Testis (tissue), 5 donors: ENCODE measurements around a stretch of chr11.

DNA sequence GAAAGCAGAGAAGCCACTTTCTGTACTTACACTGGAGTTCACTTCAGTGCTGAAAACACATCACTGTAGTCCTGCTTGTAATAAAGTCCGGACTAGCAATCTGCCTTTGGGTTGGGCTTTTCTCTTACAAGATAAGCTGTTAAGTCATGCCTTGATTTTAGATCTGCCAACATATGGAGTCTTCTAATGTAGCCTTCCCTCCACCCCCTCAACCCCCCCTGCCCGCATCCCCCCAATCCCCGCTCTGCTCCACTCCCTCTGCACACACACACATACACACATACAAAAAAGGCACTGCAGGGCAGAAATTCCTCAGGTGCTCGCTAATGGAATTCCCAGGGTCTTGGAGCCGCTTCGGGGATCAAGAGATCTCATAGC is 3.4 kb downstream of the CDON start:
- PRO-cap, 3 experiments = no peak in any of the 3 experiments
- RAMPAGE, long total RNA, 2 experiments = no peak in any of the 2 experiments
- RRBS = no CpG with 5 or more reads among the region's 6 CpGs

GRCh38 chr11:126060616-126061464 is 1.8 kb downstream of the CDON start:
- PRO-cap, 3 experiments = no peak in any of the 3 experiments
- RAMPAGE, long total RNA, 2 experiments = no peak in any of the 2 experiments
- RRBS = no CpG with 5 or more reads among the region's 5 CpGs

DNA sequence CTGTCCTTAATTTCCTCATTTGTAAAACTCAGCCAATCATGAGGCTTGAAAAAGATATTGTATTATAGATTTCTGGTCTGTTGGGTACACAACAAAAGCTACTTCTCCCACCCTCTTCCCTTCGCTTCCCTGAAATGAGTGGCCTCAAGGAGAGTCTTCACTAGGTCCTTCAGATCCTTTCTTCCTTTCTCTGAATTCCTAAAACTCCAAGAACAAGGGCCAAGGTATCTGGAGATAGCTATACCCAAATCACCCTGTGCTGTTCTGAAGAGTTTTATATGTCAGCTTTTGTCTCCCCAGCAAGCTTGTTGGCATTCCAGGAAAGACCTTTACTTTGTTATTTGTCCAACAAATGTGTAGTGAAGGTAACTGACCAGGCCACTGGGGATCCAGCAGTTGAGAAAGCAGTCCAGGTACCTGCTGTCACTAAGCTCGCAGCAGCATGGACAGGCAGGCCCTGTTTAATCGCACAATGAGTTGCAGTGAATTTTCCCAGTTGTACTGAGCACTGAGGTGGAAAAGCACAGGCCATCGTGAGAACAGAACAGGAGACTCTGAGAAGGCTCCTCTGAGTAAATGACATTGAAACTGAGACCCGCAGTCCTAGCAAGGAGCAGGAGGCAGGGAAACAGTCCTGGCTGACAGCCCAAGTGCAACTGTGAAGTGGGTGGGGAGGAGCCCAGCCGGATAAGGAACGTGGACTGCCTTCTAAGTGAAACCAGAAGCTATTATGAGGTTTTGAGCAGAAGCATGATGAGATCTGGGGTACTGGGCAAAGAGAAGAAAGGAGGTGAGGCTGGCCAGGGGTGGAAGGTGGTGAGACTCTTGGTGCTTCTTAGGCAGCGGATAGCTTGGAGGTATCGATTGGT is 39.7 kb upstream of the CDON start:
- PRO-cap, 3 experiments = no peak in any of the 3 experiments
- RAMPAGE, long total RNA, 2 experiments = no peak in any of the 2 experiments
- RRBS = no CpG with 5 or more reads among the region's 9 CpGs

DNA sequence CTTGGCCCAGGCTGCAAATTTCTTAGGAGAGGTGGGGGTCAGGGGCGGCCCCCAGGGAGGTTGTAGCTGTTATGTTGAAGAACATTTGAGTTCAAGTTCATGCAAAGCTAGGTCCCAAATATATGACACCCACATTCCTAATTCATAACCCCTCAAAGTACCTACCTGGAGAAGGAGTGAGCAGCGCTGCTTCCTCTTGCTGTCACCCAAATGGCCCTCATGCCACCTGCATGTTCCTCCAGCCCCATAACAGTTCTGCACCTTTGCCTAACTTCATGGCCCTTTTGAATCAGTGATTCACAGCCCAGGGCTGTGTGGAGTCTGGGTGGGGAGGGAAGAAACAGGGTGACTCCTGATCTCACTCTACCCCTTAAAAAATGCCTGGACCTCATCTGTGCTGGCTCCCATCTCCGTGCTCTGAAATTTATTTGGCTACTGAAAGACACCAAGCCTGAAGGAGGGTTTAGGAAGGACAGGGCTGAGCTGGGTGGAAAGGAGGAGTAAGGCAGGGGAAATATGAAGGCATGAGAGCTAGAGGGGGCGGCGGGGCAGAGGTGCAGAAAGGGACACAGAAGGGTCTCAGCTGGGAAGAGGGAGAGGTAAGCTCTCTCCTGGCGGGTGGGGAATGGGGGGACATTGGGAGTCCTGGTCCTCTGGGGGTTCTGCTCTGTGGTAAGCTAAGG is 71.4 kb downstream of the RPUSD4 start:
- PRO-cap, 3 experiments = no peak in any of the 3 experiments
- RAMPAGE, long total RNA, 2 experiments = no peak in any of the 2 experiments
- RRBS = no CpG with 5 or more reads among the region's 6 CpGs

DNA sequence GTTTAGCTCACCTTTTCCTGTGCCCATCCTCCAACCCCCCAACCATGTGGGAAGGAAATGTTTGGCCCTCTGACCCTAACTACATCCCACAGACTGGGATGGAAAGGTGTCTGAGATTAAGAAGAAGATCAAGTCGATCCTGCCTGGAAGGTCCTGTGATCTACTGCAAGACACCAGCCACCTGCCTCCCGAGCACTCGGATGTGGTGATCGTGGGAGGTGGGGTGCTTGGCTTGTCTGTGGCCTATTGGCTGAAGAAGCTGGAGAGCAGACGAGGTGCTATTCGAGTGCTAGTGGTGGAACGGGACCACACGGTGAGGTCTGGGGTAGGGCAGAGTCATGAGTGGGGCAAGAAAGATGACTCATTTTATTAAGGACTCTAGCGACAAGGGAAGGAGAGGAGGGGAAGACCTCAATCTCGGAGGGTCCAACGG is 2.4 kb downstream of the FOXRED1 start:
- PRO-cap, 3 experiments = no peak in any of the 3 experiments
- RAMPAGE, long total RNA, 2 experiments = no peak in any of the 2 experiments
- RRBS = no CpG with 5 or more reads among the region's 11 CpGs

- PRO-cap, 3 experiments = no peak in any of the 3 experiments
- RAMPAGE, long total RNA, 2 experiments = no peak in any of the 2 experiments
- RRBS = 1% methylated on average over 9 of the region's 15 CpGs
Measured at GRCh38 chr11:126282698-126282968, 260 bp upstream of the TIRAP start.

GRCh38 chr11:126284905-126285160 is 1.9 kb downstream of the TIRAP start:
- PRO-cap, 3 experiments = no peak in any of the 3 experiments
- RAMPAGE, long total RNA, 2 experiments = no peak in any of the 2 experiments
- RRBS = no CpG with 5 or more reads among the region's 2 CpGs

- PRO-cap, 3 experiments = no peak in any of the 3 experiments
- RAMPAGE, long total RNA, 2 experiments = no peak in any of the 2 experiments
- RRBS = no CpG with 5 or more reads among the region's 16 CpGs
Measured at GRCh38 chr11:126318608-126319812, 15.2 kb downstream of the DCPS start.

- PRO-cap, 3 experiments = no peak in any of the 3 experiments
- RAMPAGE, long total RNA, 2 experiments = no peak in any of the 2 experiments
- RRBS = no CpG with 5 or more reads among the region's 5 CpGs
Measured at GRCh38 chr11:126382625-126383141, 27.2 kb downstream of the ST3GAL4 start.

DNA sequence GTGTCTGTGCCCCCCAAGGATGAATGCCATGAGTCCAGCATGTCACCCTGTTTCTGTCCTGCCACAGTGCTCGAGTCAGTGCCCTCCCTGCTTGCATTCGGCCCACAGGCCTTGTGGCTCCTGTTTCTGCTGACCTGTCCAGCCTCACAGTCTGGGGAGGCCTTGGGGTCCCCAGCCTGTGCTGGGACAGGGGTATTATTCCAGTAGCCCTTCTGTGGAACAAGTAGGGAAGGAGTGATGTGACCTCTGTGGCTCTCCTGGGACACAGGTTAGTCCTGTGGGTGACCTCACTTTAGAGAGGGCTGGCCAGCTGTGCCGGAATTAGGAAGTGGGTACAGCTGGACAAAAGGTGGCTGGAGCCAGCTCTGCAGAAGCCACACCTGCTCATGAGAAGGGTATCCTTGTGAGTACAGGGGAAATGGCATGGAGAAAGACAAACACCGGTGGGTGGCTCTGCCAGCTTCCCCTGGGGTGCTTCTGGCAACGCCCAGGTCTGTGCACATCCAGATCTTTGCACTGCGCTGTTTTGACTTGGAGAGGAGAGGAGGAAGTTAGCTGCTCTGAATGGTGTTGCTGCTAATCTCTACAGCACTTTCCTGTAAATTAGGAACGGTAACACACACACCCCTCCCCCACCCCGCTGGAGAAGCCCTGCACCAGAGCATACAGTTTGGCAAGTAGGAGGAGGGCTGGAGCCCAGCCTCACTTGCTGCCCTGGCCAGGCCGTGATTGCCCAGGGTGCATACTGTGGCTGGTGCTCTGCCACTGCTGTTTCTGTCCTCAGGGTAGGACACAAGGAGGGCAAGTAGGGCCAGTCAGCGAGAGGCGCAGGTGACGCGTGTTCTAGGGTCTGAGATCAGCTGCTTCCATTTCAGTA is 31.0 kb downstream of the ST3GAL4 start:
- PRO-cap, 3 experiments = no peak in any of the 3 experiments
- RAMPAGE, long total RNA, 2 experiments = no peak in any of the 2 experiments
- RRBS = 40% methylated on average over 1 of the region's 13 CpGs

DNA sequence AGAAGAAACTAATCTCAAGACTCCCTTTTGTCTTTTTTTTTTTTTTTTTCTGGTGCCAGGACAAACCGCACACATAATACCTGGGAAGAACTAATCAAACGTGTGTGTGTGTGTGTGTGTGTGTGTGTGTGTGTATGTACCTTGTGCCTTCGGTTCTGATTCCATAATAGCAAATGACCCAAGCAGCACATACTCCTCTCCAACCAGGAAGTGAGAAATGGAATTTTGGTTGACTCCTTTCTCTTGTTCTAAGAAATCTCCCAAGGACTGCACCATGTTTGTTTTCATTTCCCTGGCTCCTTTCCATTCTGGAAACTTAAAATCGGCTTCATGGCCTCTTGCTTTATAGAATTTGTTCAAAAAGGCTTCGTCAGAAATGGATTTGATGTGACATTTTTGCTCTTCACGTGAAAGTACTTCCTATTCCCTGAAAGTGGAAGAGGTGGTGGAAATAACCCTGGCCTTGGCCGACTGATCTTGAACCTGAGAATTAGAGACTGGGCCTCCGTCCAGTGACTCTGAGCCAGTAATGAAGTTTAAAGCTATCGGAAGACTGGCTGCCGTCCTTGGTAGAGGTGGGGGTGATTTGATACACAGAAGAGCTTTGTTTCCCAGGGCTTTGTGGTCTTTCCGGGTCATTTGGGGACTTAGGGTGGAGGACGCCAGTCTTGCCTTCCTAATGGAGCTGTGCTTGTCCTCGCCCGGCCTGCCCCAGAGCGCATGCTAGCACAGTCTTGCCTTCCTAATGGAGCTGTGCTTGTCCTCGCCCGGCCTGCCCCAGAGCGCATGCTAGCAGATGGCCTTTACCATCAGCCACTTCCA is 65.5 kb downstream of the ST3GAL4 start:
- PRO-cap, 3 experiments = peak in 2 of 3 experiments; most common plus-strand start position 638 of the sequence (in 2)
- RAMPAGE, long total RNA, 2 experiments = no peak in any of the 2 experiments
- RRBS = 50% methylated on average over 4 of the region's 18 CpGs

- PRO-cap, 3 experiments = peak in 1 of 3 experiments; most common plus-strand start chr11:126468258 (in 1)
- RAMPAGE, long total RNA, 2 experiments = no peak in any of the 2 experiments
- RRBS = no CpG with 5 or more reads among the region's 10 CpGs
Measured at GRCh38 chr11:126467881-126468485, 112.5 kb downstream of the ST3GAL4 start.

GRCh38 chr11:128095265-128096073 is 491.9 kb downstream of the ETS1 start:
- PRO-cap, 3 experiments = no peak in any of the 3 experiments
- RAMPAGE, long total RNA, 2 experiments = no peak in any of the 2 experiments
- RRBS = no CpG with 5 or more reads among the region's 4 CpGs

GRCh38 chr11:128195090-128195552 is 392.2 kb downstream of the ETS1 start:
- PRO-cap, 3 experiments = no peak in any of the 3 experiments
- RAMPAGE, long total RNA, 2 experiments = no peak in any of the 2 experiments
- RRBS = no CpG with 5 or more reads among the region's 5 CpGs

- PRO-cap, 3 experiments = no peak in any of the 3 experiments
- RAMPAGE, long total RNA, 2 experiments = no peak in any of the 2 experiments
- RRBS = no CpG with 5 or more reads among the region's 6 CpGs
Measured at GRCh38 chr11:128208325-128209063, 378.9 kb downstream of the ETS1 start.

DNA sequence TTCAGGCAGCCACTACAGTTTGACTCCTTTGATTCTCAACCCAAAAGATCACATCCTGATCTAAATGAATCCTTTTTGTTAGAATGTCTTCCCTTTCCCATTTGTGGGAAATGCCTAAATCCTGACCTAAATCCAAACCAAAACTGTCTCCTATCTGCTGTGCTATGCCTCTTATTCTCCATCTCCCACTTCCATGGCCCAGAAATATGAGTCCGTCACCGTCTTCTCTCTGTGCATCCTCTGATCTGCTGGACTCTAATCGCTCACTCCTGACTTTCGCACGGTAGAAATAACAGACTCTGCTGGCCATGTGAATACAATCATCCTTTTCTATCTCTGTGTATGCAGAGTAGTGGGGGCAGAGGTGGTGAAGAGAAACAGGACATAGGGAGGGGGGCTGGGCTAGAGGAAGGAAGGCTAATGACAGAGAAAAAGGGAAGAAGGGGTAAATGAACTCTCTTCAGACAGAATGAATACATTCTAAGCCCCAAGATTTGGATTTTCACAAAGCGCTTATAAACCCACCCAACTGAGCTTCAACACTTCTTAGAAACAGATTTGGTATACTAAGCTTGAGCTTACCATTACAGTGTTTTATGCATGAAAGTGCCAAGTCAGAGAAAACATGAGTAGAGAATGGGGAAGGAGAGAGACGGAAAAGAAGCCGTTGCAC is 324.9 kb downstream of the ETS1 start:
- PRO-cap, 3 experiments = no peak in any of the 3 experiments
- RAMPAGE, long total RNA, 2 experiments = no peak in any of the 2 experiments
- RRBS = no CpG with 5 or more reads among the region's 8 CpGs

GRCh38 chr11:128328740-128329721 is 258.3 kb downstream of the ETS1 start:
- PRO-cap, 3 experiments = no peak in any of the 3 experiments
- RAMPAGE, long total RNA, 2 experiments = no peak in any of the 2 experiments
- RRBS = no CpG with 5 or more reads among the region's 13 CpGs

GRCh38 chr11:128422414-128423147 is 164.8 kb downstream of the ETS1 start:
- PRO-cap, 3 experiments = no peak in any of the 3 experiments
- RAMPAGE, long total RNA, 2 experiments = no peak in any of the 2 experiments
- RRBS = no CpG with 5 or more reads among the region's 12 CpGs

DNA sequence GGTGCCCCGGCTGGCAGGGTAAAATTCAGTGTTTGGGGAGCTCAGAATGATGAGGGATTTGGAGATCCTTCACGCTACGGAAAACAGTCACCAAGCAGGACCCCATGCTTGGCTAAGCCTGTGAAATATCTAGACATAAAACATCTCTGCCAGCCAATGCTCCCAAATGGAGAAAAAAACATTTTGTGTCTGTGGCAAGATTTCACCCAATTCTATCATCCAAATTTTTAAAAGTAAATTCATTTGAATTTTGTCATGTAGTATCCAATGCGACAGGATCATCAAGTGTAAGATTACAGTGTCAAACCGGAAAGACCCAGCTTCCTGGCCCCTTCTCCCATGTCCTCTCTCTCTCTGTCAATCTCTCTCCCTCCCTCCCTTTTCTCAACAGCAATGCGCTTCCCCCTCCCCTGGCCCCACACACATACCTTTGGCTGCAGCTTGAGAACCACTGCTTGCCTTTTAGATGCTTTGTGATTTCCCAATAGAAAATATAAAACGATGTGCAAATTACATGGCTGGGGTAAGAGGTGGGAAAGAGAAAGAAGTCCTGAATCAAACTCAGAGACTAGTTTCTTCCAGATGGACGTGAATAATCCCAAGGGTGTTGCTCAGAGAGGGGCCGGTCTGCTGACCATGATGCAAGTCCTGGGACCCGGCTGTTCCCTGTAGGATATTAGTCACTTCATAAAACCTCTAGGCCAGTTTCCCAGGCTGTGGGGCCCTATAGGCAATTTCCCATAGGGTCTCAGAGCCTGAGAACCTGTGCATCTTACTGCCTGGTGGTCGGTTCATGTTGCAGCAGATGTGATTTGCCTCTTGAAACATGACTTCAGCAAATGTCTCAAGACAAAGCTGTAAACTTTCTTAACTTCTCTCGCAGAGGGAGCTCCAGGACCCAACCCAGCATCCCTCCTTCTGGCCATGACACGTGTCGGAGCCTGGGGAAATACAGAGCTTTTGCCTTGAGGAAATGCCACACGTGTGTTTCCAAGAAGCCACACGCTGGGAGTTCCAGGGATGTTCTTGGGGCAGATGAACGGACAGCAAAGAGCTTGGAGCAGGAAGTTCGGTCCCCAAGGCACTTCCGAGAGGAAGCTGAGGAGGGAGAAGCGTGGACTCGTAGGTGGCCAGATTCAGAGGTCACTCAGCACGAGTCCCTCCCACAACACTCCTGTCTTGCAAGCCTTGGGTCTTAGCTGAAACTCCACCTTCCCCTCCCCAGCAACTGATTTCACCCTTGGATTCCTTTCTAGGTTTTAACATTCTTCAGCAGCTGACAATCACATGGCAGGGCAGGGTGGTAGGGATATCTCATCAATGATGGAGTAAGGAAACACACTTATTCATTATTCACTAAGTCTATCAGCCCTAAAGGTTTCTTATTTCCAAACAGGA is 34.4 kb upstream of the ETS1 start:
- PRO-cap, 3 experiments = no peak in any of the 3 experiments
- RAMPAGE, long total RNA, 2 experiments = no peak in any of the 2 experiments
- RRBS = no CpG with 5 or more reads among the region's 22 CpGs

DNA sequence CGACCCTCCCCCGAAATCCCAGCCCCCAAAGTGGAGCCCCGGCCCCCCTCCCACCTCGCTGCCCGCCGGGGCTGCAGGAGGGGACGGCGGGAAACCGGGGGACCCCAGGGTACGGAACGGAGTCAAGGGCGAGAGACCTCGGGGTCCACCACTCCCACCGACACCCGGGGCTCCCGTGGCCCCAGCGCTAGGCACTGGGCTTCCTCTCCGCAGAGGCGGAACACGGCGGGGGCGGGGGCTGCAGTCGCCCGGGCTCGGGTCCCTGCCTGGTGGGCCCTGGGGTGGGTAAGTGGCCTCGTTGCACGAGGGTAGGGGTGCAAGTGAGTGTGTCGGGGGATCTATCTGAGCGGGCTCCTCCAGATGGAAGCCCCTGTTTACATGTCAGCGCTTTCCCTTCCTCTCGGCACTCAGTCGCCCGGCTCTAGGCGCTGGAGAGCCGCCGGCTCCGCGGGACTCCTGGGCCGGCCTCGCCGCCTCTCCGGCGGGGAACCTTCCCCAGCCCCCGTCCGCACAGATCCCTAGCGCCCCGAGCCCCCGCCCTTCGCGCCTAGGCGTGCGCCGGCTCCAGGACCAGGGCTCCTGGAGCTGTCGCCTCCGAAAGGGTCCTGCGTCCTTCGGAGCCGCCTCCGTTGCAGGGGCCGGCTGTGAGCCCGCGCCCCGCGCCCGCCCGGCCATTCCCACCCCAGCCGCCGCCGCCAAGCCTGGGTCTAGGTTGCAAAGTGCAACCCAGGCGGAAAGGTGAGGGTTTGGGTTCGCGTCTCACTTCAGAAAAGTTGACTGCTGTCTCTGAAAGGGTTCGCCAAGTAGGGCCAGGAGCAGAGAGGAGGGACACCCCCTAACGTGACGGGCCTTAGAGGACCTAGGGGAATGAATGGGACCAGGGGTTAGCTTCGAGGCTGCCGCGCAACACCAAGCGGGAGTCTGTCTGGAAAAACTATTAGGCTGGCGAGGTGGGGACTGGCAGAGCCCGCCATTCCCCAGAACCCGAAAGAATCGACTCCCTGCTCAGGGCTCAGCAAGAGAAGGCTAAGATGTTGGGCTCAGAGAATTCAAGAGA is 932 bp downstream of the FLI1 start:
- PRO-cap, 3 experiments = peak in 1 of 3 experiments; most common plus-strand start position 218 of the sequence (in 1)
- RAMPAGE, long total RNA, 2 experiments = no peak in any of the 2 experiments
- RRBS = 2% methylated on average over 26 of the region's 83 CpGs